ENCODE results near the gene TMEM61.

DNA sequence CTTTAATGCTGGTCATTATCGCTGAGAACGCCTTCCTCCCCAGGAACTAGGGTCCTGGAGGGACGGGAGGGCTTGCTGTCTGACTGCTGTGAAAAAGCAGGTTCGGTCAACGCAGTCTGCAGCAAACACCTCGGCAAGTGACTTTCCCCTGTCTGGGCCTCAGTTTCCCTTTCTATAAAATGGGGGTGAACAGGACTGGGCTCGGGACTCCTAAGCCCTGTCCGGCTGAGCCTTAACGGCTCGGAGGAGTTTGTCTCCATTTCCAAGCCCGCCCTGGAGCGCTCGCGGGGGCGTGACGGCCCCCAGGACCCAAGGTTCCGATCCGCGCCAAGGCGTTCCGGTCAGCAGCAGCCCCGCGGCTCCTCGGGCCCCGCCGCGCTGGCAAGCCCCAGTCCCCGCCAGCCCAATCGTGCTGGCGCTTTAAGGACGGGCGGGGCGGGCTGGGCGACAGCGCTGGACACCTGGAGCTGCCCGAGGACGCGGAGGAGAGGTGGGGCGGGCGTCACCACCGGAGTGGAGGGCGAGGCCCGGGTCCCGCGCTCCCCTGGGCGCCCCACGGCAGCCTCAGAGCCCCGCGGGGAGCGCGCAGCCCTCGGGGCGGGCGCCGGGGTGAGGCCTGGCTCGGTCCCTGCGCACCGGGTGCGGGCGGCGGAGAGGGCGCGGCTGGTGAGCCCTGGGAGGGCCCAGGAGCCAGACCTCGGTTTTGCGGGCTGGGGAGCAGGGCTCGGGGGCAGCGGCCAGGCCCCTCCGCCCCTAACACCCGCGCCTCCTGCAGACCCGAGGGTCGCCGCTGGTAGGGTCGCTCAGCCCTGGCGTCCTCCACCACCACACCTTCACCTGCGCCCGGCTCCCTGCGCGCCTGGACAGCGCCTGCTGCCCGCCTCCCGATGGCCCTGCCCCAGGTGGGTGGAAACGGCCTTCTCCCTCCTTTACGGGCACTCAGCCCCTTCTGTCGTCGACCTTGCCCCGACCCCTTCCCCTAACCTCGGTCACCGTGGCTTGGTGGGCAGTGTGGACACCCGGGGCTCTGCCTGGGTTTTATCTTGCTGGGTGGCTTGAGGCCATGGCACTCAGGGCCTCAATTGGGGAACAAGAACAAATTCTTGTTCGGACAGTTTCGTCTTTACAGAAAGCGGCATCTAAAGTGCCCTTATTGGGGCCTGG, at the start of gene TMEM61:
TSS of gene TMEM61 (plus strand) at position 450 of the 1,164 bp plus-strand sequence.
- RRBS = 55% methylated on average over 13 of the region's 93 CpGs

- RRBS = no CpG with 5 or more reads among the region's 3 CpGs
Observed at GRCh38 chr1:55127857-55128309, 87.3 kb downstream of the USP24 start.

DNA sequence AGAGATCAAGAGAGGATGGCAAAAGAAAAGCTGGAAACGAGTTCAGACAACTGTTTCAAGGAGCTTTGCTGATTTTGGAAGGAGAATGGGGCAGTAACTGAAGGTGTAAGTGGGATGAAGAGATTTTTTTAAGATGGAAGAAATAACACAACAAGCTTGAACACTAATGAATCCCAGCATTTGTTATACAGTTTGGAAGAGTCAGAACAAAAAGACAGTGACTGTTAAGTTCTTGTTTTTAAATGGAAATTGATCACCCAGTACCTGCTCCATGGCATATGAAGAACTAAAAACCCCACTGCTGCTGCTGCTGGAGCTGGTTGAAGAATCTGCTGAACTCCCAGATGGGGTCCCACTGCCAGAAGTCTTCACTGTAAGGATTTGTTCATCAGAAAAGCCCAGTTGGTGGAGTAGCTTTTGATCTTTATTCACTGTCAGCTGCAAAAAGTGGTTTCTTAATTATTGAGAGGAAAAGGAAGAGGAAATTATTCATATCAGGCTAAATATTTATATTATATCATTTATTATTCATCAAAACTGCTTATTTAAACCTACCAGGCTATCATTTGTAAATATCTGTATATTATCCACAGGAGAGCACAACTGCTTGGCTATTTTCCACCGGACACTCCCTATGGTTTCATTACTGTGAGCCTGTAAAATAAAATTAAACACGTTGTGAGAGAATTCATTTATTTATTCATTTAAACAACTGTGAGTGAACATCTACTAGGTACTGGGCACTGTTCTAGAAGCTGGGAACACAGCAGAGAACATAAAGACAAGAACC, 77.7 kb downstream of the USP24 start:
- RRBS = no CpG with 5 or more reads among the region's 3 CpGs

DNA sequence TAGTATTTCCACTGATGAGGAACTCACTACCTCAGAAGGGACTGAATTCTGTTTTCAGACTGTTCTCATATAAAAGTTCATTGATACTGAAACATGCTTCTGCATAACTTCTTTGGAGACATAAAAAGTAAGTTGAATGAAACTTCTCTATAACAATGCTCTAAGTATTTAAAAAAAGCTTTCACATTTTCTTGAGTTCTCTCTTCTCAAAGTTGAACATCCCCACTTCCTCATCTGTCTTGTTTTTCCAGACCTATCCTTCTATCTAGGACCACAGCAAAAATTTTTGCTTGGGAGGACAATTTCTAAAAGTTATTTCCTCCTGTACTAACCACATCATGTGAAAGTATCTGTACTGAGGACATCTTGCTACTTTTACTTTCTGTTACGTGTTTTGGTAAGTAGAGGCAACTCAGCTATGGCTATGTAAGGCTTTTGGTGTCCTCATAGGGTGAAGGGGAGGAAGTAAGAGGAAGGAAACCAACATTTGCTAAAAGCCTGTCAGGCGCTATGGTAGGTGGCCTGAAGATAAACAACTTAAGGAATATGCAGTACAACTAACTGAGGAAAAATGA, 64.1 kb downstream of the USP24 start:
- RRBS = no CpG with 5 or more reads among the region's 2 CpGs

DNA sequence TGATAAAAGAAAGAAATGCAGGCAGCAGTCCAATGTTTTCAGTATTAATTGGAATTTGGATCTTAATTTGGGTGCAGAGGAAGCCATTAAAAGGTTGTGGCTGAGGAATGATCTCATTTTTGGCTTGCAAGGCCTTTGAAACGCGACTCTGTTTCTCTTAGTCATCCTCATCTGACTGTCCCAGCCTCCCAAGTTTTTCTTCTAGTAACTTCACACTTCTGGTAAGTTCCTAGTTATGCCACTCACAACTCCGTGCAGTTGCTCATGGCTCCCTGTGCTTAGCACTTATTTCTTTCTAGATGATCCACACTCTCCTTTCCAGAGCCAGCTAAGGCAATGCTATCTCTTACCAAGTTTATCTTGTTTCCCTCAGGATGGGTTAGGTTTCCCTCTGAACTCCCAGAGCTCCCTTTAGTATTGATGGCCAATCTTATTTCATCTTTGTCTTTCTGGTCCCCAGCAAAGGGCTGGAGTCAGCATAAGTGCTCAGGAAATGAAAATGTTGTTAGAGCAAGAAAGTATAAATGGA, 147.5 kb upstream of the USP24 start:
- RRBS = no CpG with 5 or more reads among the region's 3 CpGs

DNA sequence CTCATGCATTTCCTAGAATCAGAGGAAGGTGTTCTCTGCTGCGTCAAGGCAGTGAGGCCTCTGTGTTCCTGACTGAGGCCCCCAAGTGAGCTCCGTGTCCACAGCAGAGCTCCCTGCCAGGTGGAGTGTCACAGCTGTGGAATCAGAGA, 323.6 kb downstream of the PLPP3 start:
- RRBS = no CpG with 5 or more reads among the region's 2 CpGs

DNA sequence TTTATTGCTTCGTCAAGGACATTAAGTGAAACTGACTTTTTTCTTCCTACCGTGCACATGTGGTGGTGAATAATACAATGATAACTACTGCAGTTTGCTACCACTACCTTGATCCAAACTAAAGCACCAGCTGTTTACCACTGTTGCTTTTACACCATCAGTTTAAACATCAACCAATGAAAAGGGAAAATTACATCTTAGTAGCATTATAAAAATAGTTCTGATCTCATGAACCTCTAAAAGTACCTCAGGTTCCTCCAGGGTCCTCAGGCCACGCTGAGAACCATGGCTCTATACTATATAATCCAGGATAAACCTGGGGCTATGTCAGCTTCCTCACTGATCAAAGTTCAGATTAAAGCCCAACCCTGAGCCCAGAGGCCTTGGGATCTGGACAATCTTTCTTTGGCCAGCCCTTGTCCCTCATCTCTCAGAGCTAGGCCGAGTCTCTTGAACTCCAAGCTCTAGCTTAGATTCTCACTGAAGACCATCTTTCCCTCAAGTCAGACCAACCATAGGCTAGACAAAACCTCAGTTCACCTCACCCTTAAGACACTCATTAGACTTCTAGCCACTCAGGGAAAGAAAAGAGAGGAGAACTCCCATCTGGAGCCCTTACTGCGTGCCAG, 168.4 kb downstream of the PLPP3 start:
- RRBS = no CpG with 5 or more reads among the region's 5 CpGs

DNA sequence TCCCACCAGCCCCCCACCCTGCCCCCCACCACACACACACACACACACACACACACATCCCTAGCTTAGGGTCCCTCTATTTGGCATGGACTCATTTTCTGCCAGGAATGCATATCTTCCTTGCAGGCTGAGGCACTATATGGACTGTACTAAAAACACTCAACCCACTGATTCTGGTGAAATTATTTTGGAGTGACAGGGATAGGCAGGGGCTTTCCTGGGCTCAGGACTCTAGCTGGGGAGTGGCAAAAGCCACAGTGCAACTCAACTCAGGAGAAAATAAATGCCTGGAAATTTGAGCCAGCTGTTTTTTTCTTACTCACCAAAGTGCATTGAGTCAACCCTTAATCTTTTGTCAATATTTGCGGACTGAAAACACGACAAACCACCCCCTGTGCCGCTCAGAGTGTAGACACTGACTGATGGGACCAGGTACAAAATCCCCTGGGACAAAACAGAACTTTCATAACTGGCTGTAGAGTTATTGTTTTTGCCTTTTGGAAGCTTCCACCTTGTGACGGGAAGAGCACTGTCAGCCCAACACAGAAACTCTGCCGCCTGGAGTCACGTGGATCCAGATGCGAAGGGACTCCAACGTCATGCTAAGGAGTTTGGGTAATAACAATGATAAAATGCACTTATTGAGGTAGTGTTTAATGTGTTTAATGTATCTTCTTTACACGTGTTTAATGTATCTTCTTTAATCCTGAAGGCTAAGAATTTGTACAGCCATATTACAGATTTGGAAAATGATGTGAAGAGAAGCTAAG, 164.6 kb downstream of the PLPP3 start:
- RRBS = no CpG with 5 or more reads among the region's 9 CpGs

DNA sequence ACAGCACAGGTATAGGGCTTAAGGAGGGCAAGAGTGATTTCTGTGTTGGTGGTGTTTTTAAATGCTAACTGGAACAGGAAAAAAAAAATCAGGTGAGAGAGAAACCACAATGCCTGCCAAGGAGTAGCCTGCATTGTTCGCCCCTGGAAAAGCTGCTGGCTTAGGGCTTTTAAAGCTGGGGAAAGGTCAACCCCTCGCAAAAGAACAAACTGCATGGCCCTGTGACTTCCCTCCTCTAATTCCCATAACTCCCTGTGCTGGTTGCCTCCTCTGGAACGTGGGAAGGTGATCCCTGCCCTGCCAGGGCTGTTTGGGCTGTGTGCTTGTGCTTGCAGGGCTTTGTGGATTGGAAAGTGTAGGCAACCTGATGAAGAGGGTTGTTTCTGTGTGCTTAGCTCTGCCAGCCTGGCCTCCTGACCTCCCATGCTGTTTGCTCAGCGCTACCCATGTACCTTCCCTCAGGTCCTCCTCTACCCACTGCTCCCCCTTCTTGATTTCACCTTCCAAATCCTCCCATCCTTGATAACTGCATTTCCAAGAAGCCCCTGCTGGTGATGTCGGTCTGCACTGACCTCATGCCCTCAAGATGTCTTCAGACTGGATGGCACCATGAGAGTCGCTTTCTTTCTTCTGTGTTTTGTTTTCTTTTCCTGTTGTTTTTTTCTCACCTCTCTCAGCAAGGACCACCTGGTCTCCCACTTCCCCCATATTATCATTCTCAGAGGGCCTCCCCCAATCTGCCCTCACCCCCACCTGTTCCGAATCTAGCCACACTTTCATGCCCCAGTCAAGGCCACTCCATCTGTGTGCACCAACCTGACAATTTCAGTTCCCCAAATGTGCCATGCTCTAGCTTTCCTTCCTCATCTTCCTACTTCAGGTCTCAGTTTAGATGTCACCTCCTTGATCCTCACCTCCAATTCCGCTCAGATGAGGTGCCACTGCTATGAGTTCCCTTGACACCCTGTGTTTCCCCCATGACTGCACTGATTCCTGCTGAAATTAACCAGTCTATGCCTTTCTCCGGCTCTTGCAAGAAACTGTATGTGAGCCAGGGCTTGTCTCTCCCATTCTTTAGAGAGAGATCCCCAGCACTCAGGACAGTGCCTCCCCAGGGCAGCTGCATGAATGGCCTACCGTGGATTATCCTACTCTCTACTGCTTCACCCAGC, 146.5 kb downstream of the PLPP3 start:
- RRBS = no CpG with 5 or more reads among the region's 10 CpGs

GRCh38 chr1:56436870-56437242, 142.5 kb downstream of the PLPP3 start:
- RRBS = 71% methylated on average over 4 of the region's 6 CpGs

DNA sequence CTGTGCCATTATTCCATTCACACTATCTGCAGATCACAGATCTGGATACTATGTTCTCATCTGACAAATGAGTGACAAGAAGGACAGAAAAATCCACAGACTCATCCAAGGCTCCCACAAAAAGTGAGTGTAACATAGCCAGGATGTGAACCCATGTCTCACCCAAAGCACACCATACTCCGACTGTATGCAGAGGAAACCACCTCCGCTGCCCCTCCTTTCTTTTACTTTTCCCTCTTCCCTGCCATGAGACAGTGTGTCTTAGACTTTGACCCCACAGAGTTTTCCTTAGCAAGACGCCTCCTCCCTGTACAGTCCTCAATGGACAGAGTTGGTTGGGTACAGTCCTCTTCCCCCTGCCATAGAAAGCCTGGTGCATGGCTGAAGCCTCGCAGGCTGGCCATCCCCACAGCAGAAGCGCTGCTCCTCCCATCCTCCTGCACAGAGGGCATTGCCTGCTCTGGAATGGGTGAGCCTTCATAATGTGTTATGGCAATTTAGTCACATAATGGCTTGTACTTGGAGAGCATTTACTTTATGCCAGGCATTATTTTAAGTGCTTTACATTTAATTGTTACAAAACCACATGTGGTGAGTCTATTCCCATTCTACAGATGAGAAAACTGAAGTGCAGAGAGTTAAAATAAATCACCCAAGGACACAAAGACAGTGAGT, 127.9 kb downstream of the PLPP3 start:
- RRBS = no CpG with 5 or more reads among the region's 5 CpGs

DNA sequence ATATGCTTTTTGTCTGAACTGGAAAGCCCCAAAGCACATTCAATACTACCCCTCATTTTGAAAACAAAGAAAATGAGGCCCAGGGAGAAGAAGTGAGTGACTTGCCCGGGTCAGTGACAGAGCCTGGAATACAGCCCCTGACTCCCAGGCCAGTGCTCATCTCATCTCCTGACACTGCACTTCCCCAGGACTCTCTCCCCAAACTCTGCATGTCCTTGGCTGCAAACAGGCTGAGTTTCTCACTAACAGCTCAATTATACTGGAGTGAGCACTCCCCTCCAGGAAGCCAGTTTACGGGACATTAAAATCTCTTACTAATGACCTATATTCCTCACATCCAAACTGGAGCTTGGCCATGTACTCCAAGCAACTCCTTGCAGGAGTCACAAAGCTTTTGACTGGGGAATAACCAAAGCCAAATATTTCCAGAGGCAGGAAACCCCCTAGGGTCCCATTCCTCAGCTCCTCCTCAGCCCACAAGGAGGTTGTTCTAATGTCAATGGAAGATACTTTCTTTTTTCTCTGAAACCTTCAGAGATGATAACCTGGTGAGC, 127.2 kb downstream of the PLPP3 start:
- RRBS = no CpG with 5 or more reads among the region's 2 CpGs

GRCh38 chr1:56456588-56457330, 122.6 kb downstream of the PLPP3 start:
- RRBS = no CpG with 5 or more reads among the region's 9 CpGs

DNA sequence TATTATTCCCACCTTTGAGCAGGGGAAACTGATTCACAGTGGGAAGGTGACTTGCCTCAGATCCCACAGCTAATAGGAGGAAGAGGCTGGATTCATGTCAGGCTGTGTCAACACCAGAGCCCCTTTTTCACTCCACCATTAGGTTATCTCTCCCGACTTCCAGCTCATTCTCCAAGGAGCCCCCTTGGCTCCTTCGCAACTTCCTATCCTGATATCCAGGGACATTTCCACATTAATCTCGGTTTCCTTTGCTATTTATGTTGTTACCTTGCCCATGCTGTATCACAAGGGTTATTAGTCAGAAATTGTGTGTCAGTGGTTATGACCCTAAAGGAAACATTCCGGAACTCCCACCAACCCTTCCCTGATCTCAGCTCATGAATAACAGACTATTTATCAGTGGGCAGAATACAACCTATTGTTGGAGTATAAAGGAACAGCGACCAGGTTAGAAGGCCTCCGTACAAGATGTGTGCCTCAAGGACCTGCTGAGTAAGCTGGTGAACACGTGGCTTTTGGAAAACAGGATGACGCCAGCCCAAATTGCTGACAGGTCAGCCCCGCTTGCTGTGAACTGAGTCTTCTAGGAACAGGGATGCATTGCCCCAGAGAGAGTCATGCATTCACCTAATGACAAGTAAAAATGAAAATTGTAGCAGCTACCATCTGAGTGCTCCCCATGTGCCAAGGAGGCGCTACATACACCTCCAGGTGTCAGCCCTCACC, 121.5 kb downstream of the PLPP3 start:
- RRBS = no CpG with 5 or more reads among the region's 10 CpGs

GRCh38 chr1:56461940-56462660, 117.3 kb downstream of the PLPP3 start:
- RRBS = no CpG with 5 or more reads among the region's 4 CpGs

GRCh38 chr1:56473426-56474562, 105.6 kb downstream of the PLPP3 start:
- RRBS = no CpG with 5 or more reads among the region's 8 CpGs

DNA sequence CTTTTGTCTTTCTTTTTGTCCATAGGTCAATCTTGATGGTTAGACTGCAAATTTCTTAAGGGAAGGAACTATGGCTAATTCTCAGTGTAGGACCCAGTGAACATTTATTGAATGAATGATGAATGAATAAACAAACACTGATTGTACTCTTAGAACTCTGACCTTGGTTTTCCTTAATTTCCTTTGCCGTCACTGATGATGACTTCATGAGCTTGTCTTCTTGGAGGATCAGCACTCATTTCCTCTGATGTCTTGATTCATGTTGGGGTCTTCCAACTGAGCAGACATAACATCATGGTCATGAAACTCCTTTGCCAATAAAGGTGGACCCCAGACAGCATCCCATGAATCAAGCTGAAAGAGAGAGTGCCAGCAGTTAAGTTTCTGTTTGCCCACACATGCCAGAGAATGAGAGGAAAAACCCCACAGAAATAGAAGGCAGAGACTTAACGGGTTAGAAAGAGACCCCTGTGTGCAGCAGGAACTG, 96.2 kb downstream of the PLPP3 start:
- RRBS = no CpG with 5 or more reads among the region's 2 CpGs

GRCh38 chr1:56497010-56497427, 82.3 kb downstream of the PLPP3 start:
- RRBS = no CpG with 5 or more reads among the region's 7 CpGs

DNA sequence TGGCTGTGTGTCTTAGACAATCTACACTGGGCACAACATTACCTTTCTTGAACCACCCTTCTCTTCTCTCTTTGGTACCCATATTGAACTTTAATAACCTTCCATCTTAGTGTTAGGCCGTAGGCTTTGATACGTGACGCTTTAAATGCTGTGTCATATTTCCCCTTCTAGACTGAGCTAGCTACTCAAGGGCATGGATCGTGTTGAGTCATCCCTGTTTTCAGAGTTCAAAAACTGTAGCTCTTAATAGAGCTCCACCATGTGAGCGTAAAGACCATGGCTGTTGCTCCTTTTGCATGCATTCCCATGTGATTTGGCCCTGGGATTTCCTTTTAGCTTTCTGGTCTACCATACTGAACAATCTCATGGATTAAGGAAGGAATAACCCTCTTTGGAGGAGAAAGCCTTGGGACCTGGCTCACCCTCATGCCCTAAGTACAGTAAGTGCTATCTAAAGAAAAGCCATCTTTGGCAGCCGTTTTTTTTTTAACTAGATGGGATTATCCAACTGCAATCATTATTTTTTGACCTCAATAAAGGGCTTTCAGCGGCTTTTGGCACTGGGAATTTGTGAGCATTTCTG, 76.7 kb downstream of the PLPP3 start:
- RRBS = no CpG with 5 or more reads among the region's 7 CpGs